ENCODE measurements around a stretch of chr17.

GRCh38 chr17:56837698-56837943, 3.7 kb downstream of the DGKE start:
- RRBS, result no CpG with 5 or more reads among the region's 1 CpG

DNA sequence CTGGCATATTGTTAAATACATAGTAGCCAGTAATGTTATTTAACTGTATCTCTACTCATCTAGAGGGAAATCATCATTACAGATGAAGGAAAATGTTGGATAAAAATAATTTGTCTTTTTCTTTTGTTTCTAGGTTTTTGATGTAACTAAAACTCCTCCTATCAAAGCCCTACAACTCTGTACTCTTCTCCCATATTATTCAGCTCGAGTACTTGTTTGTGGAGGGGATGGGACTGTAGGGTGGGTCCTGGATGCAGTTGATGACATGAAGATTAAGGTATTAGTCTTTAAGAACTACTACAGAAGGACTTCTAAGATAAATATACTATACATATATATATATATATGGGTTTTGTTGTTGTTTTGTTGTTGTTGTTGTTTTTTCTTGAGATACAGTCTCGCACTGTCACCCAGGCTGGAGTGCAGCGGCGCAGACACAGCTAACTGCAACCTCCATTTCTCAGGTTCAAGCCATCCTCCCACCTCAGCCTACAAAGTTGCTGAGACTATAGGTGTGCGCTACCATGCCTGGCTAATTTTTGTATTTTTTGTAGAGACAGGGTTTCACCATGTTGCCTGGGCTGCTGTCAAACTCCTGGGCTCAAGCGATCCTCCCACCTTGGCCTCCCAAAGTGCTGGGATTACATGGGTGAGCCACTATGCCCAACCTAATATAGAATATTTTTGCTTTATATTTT, 14.0 kb downstream of the DGKE start:
- RRBS, result no CpG with 5 or more reads among the region's 6 CpGs

DNA sequence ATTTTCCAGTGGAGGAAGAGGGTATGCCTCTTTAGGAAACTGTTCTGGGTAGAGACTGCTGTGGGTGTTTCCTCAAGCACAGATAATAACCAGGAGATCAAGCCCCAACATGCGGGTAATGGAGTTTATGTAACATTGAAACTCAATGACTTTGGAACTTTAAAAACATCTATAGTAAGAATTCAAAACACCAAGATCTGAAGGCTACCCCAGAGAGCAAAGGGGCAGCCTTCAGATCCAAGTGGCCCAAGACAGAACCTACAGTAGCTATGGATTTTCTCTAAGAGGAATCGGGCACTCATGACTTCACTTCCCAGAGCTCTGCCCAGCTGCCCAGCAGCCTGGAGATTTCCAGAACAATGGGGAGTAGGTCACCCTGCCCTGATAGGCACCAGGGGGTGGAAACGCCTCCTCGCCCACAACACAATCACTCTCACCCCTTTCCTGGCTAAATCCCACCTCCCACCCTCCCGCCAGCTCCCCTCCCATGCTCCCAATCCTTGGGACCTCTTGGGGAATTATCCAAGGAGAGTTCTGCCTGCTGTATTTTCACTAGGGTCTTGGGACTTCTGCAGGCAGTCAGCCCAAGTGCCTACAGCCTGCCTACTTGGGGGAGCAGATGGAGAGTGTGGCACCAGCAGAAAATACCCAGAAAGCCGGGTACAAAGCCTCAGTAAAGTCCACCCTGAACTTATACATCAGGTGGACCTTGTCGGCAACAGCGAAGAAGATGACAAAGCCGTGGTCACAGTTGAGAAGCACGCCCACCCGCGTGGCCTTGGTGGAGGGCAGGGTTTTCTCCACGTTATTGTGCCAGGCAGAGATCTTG, 22.5 kb downstream of the TRIM25 start:
- RRBS, result no CpG with 5 or more reads among the region's 13 CpGs

- RRBS, result no CpG with 5 or more reads among the region's 9 CpGs
These were observed 5.5 kb downstream of the TRIM25 start for GRCh38 chr17:56908171-56908893.

- RRBS, result no CpG with 5 or more reads among the region's 12 CpGs
These were observed 10.8 kb downstream of the COIL start for GRCh38 chr17:56949894-56950507.

DNA sequence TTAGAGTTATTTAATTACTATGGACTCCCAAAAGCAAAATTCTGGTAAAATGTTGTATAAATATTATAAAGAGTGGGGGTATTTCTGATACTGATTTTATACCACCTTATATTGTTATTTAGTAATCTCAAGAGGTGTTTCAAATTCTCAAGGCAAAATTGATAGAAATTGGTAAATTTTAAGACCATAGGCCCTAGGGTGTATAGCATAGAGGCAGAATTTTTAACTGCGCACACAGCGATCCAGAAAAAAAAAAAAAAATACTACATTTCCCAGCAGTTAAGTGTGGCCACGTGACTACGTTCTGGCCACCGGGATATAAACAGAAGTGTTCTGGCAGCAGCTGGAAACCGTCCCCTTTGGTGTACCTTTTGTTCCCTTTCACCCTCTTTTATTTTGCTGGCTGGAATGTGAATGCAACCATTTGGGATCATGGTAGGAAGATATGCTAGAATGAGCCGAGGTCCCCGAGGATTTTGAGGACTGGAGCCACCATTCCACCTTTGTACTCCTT, 52.8 kb upstream of the AKAP1 start:
- RRBS, result no CpG with 5 or more reads among the region's 8 CpGs

DNA sequence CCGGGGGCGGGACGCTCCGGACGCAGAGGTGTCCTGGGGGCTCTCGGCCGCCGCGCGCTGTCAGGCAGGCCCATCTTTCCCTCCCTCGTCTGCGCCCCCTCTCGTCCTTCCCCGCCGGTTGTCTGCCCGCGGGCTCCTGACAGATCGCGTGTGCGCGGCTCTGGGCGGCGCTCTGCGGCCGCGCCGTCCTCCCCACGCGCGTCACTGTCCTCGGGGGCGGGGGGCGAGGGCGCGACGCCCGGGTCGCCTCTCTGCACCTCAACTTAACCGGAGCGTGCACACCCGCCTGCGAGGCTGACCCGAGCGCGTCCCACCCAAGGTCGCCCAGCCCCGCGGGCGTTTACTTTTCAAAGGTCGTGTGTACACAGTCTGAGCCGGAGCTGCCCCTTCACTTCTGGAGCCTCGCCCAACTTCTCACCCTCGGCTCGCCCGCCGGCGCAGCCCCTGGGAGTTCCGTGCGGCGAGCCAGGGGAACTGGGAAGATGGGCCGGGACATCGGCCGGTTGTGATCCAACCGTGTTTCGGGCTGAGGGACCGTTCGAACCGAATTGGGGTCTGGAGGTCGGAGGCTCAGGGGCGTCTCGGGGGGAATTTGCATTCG, 568 bp downstream of the AKAP1 start:
- RRBS, result 2% methylated on average over 32 of the region's 72 CpGs

DNA sequence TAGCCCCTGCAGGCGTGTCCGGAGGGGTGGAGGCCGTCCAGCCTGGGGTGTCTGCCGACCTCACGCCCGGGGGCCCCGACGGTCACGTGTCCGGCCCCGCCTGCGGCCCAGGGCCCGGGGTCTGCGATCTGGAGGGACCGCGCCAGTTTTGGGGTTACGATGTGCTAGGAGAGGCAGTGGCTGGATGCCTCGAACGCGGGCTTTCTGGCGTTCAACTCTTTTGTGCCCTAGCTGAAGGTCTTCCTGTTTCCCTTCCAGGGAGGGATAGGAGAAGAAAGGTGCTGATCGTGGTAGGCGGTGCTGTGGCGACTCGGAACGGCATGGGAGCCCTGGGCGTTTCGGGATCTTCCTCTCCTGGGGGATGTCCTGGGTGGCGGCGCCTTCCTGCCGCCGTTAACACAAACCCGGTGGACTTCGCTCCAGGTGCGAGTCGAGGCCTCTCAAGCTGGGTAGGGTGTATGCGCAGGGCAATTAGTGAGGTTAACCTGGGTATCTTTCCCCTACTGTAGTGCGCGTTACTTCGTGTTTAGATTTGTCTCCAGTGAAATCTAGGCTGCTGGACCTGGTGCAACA, 1.2 kb downstream of the AKAP1 start:
- RRBS, result 2% methylated on average over 6 of the region's 40 CpGs

- RRBS, result 53% methylated on average over 2 of the region's 14 CpGs
These were observed 38.0 kb downstream of the MSI2 start for GRCh38 chr17:57293928-57295092.

DNA sequence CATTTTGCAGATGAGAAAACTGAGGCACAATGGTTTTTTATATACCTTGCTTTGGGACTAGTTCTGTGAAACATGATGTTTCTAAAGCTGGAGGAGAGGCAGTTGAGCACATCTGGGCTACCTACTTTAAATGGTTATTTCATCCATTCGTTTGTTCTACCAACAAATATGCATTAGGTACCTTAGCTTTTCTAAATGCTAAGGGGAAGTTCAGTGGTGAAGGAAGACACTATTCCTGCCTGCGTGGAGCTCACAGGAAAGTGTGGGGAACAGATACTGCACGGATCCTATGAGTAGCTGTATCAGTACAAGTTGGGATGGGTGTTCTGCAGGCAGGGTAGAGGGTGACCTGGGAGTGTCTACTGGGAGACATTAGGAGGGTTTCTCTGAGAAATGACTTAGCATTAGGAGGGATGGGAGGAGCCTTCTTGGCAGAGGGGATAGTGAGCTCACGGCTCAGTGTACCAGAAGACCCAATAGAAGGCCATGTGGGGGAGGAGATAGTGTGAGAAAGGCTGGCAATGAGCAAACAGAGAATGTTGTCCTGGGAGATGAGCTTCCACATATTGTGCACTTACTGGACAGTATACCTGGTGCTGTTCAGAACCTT, 109.0 kb downstream of the MSI2 start:
- RRBS, result no CpG with 5 or more reads among the region's 4 CpGs

GRCh38 chr17:57407855-57408262, 151.5 kb downstream of the MSI2 start:
- RRBS, result no CpG with 5 or more reads among the region's 5 CpGs

DNA sequence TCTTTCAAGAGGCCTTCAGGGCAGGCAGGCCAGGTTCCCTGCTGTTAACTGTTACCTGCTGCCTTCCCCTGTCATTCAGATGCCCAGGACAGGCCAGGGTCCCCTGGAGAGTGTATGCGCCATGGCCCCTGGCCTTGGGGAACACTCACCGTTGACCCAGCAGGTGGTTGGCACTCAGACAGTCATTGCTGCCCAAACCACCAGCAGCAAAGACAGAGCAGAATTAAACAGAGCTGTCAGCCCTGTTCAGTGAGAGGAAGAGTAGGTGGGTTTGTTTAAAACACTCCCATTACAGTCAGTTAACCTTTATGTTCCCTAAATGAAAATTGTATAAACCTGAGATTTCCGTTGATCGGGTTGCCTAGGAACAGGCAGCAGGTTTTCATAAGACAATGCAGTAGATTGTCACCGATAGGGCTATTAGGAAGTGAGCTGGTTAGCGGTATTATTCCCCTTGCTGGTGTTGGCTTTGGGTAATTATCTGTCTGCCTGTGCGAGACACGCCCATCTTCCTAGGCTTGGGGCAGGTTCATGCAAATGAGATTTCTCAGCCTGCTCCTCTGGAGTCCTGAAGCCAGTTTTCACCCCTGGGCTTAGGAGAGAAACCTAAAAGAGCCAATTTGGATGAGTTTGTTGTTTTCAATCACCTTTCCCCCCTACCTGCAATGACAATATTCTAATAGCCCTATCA, 132.5 kb downstream of the CCDC182 start:
- RRBS, result no CpG with 5 or more reads among the region's 8 CpGs

GRCh38 chr17:57662439-57662706, 82.7 kb downstream of the CCDC182 start:
- RRBS, result no CpG with 5 or more reads among the region's 4 CpGs

GRCh38 chr17:57662707-57663824, 82.0 kb downstream of the CCDC182 start:
- RRBS, result 79% methylated on average over 4 of the region's 32 CpGs

- RRBS, result no CpG with 5 or more reads among the region's 12 CpGs
These were observed 18.3 kb downstream of the CCDC182 start for GRCh38 chr17:57726524-57727453.

GRCh38 chr17:57783052-57783824, 38.1 kb upstream of the CCDC182 start:
- RRBS, result 2% methylated on average over 9 of the region's 34 CpGs

GRCh38 chr17:57846280-57846674, 3.6 kb downstream of the MRPS23 start:
- RRBS, result no CpG with 5 or more reads among the region's 14 CpGs

DNA sequence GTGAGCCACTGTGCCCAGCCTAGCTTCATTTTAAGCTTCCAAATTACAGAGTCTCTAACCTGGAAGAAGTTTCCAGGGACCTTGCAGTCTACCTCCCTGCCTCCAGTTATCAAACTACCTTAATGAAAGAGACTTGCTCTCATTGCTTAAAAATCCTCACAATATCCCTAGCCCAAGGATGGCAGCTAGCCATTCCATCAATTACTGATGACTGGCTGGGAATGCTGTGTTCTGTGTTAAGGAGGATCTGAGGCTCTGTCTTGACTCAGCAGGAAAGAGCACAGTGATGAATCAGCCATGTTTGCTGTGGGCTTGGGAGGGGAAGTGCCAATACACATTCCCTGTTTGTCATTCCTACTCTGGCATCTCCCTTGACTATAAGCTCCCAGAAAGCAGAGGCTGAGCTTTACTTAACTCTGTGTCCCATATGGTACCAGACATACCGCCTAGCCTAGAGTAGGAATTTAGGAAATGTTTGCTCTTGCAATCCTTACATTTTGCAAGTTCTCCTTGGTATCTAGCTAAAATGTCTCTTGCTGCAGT, 29.2 kb upstream of the MRPS23 start:
- RRBS, result no CpG with 5 or more reads among the region's 1 CpG

DNA sequence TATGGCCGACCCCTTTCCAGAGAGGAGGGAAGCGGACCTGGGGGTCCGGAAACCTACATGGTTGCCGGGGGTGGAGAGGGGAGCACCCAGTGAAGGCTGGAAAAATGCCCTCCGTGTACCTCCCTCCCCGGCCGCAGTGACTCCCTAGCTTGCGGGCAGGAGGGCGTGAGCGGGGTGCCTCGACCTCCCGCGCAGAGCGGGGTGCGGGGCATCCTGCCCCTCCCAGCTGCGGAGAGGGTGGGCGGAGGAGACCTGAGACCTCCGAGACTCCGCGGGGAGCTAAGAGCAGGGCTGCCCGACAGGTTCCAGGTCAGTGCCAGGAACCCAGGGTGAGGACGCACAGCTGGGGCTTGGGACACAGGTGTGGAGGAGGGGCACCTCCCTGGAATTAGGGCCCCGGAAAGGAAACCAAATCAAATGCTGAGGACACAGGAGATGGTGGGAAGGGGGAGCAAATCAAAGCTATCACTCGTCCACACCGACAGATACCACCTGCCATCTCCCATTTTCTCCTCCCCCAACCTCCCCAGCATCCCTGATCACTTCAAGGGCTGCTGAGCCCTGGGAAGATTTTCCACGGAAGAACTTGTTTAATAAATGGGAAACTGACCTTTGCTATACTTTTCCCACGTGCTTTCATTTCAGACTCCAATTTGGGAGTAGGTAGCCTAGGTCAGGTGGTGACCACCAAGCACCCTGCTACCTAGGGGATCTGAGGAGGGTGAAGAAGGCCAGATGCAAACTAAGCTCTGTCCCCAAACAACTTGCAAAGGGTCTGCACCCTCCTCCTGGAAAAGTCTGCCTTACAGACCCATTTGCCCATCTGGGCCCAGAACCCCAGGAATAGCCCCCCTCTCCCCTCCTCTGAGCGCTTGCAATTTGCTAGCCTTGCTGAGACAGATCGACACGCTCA, 570 bp upstream of the CUEDC1 start:
- RRBS, result 1% methylated on average over 5 of the region's 30 CpGs

GRCh38 chr17:57982491-57983581, 5.2 kb downstream of the VEZF1 start:
- RRBS, result no CpG with 5 or more reads among the region's 15 CpGs